ENCODE measurements around a stretch of chr4.

GRCh38 chr4:6244894-6245517 lies 24.6 kb upstream of the WFS1 start:
- PRO-cap = no peak
- RAMPAGE, long total RNA, 3 experiments = no peak in any of the 3 experiments

GRCh38 chr4:6257039-6257937 lies 12.4 kb upstream of the WFS1 start:
- PRO-cap = no peak
- RAMPAGE, long total RNA, 3 experiments = no peak in any of the 3 experiments

GRCh38 chr4:6563446-6564289 lies 11.3 kb upstream of the MAN2B2 start:
- PRO-cap = no peak
- RAMPAGE, long total RNA, 3 experiments = no peak in any of the 3 experiments

DNA sequence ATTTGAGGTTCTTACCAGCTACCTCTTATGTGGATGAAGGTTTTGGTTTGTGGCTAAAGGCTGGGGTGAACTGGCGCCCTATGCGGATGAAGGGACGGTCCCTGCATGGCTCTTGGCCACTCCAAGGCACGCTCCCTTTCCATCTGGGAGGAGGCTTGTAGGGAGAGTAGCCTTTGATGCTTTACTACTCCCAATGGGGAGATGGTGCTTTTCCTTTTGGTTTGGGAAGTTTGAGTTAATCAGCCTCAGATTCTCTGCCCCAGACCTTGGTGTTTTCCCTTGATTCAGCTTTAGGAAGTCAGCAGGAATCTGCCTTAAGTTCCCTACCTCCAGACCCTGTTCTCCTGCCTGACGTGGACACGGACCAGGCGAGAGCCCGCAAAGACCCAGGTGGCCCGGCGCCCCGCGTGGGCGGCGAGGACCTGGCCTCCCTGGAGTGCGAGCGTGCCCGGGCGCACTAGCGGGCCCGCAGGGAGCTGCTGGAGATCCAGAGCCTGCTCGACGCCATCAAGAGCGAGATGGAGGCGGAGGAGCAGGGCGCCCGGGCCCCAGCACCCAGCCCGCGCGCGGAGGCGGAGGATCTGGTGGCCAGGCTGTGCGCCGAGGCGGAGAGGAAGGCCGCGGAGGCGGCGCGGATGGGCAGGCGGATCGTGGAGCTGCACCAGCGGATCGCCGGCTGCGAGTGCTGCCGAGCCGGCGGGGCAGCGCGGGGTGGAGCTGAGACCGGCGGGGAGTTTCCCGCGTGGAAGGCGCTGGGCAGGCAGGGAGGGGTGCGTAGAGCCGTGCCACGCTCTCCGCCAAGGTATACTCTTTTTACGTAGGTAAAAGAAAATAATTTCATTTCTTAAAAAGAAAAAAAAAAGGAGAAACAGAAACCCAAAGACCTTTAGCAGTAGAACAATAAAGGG lies 15.3 kb upstream of the ENSG00000170846 start:
- PRO-cap = bidirectional peak, plus-strand start at position 614 of the sequence, minus-strand start at position 586 of the sequence
- RAMPAGE, long total RNA, 3 experiments = no peak in any of the 3 experiments

DNA sequence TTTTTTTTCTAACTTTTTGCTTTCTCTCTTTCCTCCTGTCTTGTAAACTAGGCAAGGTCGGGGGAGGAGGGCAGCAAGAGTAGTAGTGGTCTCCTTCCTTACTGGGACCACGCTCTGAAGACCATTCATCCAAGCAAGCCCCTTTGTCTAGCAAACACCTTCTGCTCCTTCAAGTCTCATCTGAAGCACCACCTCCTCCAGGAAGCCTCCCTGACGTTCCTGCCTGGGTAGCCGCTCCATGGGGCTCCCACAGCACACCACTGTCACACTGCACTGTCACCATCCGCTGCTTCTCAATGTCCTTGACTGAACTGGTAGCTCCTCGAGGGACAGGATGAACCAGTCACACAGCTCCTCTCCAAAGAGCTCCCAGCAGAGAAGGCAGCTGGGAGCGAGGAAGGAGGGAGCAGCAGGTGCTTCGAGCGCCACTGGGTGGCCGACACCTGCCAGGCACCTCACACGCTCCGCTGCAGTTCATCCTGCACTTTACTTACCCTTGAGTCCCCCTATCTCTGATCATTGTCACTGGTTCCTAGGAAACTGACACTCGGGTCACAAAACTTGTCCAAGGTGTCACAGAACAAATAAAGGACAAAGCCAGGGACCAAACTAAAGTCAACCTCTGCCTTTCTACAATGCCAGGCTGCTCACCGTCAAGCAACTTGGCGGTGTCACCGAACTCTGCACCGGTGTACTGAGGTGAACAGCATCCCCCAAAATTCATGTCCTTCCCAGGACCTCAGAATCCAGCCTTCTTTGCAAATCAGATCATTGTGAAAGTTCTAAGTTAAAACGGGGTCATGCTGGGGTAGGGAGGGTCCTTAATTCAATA lies 5.7 kb upstream of the S100P start:
- PRO-cap = no peak
- RAMPAGE, long total RNA, 3 experiments = no peak in any of the 3 experiments

DNA sequence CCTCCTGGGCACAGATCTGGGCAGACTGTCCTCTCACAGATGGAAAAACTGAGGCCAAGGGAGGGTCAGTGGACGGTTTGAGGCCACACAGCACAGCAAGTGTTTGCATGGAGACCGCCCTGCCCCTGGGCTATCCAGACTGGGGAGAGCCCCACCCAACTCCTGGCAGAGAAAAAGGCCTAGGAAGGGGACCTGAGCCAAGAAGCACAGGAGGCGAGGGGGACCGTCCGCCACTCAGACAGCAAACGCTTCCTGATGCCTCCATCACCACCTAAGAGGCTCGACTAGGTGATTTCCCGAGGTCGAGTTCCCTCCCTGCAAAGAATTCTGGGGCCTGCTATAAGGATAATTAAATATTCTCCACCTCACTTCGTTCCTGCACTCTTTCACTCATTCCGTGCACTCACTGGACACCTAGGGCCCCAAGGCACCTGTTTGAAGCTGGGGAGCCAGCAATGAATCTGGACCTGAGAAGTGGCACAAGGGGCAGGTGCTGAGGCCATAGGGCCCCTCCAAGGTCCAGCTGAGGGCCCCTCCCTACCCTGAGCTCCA lies 31.9 kb downstream of the BLOC1S4 start:
- PRO-cap = no peak
- RAMPAGE, long total RNA, 3 experiments = no peak in any of the 3 experiments

DNA sequence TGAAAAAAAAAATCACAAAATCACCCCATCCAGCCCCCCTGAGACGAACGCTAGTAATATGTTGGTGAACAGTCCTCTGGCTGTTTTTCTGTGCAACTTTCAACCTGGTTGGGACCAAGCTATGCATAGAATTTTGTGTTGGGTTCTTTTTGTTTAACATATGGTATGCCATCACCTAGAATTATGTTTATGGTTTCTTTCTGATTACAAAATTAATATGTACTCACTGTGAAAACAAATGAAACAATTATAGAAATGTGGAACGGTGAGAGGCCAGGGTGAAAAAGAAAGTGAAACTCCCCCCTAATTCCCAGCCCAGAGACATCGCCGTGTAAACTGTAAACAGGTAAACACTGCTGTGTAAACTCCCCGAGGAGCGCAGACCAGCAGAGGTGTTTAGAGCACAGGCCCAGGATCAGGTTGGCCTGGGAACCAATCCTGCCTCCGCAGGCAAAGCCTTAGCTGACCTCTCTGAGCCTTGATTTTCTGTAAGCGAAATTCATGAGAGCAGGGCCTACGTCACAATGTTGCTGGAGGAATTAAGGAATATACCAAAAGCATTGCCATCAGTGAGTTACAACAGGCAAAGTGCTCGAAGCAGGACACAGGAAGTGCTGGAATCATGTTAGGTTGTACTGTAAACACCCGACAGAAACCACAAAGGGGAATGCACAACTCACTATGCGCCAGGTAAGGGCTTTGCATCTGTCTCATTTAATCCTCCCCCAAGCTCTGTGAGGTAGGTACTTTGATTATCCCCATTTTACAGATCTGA lies 31.0 kb upstream of the KIAA0232 start:
- PRO-cap = no peak
- RAMPAGE, long total RNA, 3 experiments = no peak in any of the 3 experiments

DNA sequence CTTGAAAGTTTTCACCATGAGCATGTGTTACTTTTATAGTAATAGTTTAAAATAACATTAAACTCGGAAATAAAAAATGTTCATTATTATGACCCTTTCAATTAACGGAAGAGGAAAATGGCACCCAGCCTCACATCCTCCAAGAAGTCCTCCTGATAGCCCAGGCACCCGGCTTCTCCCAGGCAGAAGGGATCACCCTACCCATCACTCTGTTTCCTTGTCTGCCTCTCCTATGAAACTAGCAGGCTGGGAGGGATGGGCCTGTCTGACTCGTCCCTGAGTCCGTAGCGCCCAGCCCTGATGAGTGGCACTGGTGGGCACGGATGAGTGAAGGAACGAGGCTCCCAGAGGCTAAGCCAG lies 28.7 kb upstream of the KIAA0232 start:
- PRO-cap = no peak
- RAMPAGE, long total RNA, 3 experiments = no peak in any of the 3 experiments

DNA sequence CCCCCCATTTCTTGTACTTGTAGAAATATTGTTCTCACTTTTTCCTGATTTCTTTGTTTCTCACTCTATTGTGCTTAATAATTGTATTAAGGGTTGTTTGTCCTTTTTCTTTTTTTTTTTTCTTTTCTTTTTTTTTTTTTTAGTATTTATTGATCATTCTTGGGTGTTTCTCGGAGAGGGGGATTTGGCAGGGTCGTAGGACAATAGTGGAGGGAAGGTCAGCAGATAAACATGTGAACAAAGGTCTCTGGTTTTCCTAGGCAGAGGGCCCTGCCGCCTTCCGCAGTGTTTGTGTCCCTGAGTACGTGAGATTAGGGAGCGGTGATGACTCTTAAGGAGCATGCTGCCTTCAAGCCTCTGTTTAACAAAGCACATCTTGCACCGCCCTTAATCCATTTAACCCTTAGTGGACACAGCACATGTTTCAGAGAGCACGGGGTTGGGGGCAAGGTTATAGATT lies 53.9 kb downstream of the KIAA0232 start:
- PRO-cap = no peak
- RAMPAGE, long total RNA, 3 experiments = no peak in any of the 3 experiments

DNA sequence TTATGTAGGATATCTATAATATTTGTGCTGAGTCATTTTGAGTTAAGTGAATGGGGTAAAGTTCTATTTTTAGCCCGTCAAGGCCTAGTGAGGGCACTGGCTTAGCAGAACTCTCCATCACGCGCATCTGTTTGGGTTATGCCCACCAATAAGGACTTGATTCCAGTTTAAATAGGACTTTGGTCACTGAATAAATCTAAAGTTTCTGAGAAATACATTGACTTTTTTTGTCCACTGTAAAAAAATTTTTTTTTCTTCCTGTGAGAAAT lies 53.6 kb upstream of the TBC1D14 start:
- PRO-cap = no peak
- RAMPAGE, long total RNA, 3 experiments = no peak in any of the 3 experiments

DNA sequence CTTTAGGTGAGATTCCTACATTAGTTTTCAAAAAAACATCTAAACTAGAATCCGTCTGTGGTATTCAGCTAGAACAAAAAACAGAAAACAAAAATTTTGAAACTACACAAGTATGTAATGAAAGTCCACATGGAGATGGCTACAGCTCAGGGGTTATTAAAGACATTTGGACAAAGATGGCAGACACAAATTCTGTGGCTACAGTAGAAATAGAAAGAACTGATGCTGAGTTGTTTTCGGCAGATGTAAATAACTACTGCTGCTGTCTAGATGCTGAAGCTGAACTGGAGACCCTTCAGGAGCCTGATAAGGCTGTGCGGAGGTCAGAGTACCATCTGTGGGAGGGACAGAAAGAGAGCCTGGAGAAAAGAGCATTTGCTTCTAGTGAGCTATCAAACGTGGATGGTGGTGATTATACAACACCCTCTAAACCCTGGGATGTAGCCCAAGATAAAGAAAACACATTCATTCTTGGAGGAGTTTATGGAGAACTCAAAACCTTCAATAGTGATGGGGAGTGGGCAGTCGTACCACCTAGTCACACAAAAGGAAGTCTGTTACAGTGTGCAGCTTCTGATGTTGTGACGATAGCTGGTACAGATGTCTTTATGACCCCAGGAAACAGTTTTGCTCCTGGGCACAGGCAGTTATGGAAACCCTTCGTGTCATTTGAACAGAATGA lies 46.8 kb upstream of the TBC1D14 start:
- PRO-cap = no peak
- RAMPAGE, long total RNA, 3 experiments = no peak in any of the 3 experiments

DNA sequence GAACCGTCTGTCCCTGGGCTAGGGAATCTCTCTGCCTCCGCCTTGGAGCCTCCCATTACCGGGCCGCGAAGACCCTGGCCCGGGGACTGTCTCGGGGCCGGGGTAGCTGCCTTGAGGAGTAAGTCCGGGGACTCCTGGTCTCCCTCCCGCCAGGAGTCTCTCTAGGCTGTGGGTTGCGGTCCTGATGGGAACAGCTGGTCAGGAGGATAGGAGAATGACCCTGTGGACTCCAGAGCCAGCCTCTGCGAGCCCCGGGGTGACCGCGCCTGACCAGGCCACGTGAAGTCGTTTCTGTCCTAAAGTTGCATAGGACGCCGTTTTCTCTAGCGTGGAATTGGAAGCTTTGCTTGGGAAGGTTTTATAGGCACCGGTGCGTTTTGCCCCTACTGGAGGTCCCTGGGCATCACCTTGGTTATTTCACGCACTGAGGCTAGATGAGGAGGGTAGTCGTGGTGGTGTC lies 888 bp downstream of the TBC1D14 start:
- PRO-cap = no peak
- RAMPAGE, long total RNA, 3 experiments = no peak in any of the 3 experiments

- PRO-cap = no peak
- RAMPAGE, long total RNA, 3 experiments = no peak in any of the 3 experiments
Observed at GRCh38 chr4:6926102-6926647, 16.5 kb downstream of the TBC1D14 start.

DNA sequence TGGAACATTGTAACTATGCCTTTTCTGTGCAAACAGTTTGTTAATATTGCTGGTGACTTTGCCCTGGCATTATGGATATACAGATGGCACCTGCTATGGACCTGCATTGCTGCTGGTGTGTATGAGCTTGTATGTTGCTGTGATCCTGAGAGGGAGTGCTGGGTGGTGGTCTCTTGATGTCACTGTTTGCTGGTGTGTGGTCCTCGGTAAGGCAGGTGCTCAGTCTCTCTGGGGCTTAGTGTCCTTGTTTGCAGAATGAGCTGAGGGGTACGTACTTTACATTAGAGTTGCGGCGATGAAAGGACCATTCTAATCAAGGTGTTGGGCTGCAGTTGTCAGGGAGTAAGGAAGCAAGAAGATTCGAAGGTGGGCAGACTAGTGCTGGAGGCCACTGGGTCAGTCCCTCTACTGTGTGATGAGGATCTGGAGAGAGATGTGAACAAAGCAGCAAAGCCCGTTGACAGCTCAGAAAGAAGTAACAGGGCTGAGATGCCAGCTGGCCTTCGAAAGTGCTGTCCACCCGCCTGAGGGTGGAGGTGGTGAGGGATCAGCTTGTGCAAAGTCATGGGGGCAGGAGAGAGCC lies 19.4 kb downstream of the TBC1D14 start:
- PRO-cap = no peak
- RAMPAGE, long total RNA, 3 experiments = no peak in any of the 3 experiments

DNA sequence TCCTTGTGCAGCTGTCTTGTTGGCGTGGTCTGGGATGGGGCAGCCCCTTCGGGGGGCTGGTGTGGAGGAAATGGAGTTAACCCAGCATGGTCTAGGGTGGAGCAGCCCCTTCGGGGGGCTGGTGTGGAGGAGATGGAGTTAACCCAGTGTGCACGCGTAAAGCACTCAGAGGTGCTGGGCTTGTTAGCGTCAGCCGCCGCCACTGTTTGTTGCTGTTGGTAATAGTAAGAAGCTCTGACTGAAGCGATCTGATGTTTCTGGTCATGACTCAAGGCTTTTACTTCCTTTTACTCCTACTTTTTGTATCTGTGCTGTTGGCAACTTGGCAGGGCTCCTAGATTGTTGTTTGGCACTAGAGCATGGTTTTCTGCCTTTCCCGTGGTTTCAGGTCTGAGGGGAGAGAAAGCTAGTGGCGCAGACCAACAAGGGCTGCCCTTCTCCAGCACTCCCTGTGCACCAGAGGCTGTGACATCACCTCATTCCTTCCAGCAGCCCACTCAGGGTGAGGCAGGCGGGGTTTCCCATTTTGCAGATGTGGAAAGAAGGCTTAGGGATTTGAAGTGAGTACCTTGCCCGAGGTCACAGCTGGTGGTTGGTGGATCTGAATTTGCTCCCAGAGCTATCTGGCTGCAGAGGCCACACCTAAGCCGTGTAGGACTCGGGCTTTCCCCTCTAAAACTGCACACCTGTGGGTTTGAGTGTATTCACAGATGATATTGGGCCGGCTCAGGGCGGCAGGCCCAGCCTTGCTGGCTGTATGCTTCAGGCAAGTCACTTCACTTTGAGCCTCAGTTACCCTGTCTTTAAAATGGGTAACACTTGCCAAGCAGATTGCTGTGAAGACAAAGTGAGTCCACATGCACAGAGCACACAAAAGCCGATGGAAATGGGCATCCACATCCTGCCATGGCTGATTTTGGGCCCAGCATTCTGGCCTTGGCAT lies 50.9 kb downstream of the CCDC96 start:
- PRO-cap = unidirectional peak, minus-strand start at position 451 of the sequence
- RAMPAGE, long total RNA, 3 experiments = no peak in any of the 3 experiments

- PRO-cap = no peak
- RAMPAGE, long total RNA, 3 experiments = no peak in any of the 3 experiments
Observed at GRCh38 chr4:7003652-7004147, 39.1 kb downstream of the CCDC96 start.

DNA sequence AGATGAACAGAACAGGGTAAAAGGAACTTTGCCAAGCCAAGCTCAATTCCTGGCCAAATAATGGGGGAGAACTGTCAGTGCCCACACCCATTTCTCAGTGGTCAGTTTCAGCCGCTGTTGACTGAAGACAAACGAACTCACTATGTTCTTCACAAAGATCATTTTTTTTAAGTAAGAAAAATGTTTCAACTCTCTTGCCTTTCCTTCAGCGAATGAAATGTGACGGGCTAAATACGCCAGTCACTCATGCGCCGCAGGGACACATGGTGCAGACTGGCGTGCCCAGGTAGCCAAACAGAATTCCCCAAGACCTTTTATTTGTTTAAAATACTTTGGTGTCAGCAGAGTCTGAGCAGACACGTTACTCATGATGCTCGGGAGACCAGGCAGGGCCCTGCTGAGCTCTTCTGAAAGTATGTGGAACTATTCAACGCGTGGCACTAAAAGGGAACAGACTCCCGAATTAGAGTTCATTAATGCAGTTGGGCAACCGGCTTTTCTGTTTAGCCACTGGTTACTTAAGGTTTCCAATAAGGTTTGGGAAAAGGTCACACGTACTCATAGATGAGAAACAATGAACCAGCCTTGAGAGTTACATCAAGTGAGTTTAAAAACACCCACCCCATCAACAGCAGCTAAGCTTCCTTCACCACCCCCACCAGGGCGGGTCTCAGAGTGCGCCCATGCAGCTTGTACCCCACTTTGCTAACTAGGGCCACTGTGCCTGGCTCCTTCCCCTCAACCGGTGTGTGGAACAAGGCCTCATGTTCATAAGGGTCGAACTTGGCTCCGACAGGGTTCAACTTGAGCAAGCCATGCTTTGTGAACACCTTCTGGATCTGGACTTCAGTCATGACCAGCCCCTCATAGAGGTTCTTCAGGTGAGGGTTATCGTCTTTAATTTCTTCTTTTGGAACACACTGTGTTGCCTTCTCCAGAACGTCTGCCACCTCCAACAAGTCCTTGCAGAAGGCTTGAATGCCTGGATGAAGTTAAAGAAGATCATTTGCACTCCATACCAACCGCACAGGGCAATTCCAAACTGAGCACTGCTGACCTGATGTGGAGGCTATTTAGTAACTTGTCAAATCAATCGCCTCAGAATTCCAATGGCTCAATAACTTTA lies 7.3 kb downstream of the GRPEL1 start:
- PRO-cap = no peak
- RAMPAGE, long total RNA, 3 experiments = no peak in any of the 3 experiments

- PRO-cap = no peak
- RAMPAGE, long total RNA, 3 experiments = no peak in any of the 3 experiments
Observed at GRCh38 chr4:7516098-7516769, 81.5 kb upstream of the PSAPL1 start.

DNA sequence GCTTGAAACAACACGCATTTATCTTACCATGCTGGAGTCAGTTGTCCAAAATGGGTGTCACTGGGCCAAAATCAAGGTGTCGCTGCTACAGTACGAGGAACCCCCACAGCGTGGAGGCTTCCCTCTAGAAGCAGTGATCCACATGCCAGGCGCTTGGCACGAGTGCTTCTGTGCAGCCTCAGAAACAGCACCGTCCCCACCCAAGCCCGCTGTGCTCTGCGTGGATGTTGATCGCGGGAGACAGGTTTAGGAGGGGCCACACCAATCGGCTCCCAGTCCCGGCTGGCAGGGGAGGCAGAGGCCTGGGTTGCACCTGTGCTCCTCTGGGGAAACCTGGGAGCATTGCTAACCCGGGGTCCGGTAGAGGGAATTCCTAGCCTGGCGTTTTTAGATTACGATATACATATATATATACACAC lies 165.5 kb upstream of the PSAPL1 start:
- PRO-cap = no peak
- RAMPAGE, long total RNA, 3 experiments = no peak in any of the 3 experiments

DNA sequence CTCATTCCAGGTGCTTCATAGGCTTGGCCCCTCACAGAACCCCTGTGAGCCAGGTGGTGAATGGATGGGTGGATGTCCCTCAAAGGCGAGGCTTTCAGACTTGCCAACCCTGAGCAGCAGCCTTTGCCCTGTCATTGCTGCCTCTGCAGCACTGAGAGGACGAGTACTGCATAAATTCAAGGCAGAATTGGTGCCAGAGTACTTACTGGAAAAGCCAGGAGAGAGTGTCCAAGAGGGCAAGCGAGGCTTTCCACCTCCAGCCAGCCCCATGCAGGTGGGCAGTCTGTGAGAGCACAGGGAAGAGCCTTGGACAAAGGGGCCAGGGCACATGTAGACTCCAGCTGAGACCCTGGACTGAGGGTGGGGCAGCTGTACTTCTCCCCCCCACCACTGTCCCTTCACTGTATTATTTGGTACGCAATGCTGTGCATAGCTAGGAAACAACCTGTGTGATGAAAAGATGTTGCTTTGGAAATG lies 224.8 kb upstream of the PSAPL1 start:
- PRO-cap = no peak
- RAMPAGE, long total RNA, 3 experiments = no peak in any of the 3 experiments

Measured in tibial nerve (tissue), 3 donors.